ENCODE measurements around a stretch of chr5.

- PRO-cap: no peak
Observed at GRCh38 chr5:38831150-38831591, 14.6 kb upstream of the OSMR start.

- PRO-cap: no peak
Observed at GRCh38 chr5:38892602-38893445, 47.0 kb downstream of the OSMR start.

DNA sequence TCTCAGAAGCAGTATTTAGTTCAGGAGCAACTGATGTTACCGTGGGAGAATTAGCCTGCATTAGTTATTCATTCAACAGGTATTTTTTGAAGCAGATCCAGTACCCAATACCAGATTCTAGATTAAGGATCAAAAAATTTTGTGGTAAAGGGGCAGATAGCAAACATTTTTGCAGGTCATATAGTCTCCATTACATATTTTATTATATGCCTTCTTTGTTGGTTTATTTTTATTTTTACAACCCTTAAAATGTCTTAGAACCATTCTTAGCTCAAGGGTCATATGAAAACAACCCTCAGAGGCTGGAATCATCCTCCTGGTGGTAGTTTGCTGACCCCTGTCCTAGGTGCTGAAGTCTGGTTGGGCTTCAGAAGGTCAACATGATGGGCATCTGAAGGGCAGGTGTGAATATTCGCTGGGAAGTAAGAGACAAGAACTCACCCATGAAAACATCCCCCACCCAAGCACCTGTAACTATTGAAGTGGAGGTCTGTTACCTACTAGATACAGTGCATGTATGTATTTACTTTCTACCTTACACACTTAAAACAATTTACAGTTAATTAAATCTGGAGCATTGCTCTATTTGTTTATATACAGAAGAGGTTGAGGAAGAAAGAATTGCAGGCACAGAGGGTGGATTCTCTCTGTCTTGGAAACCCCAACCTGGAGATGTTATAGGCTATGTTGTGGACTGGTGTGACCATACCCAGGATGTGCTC lies 75.4 kb downstream of the OSMR start:
- PRO-cap: no peak

DNA sequence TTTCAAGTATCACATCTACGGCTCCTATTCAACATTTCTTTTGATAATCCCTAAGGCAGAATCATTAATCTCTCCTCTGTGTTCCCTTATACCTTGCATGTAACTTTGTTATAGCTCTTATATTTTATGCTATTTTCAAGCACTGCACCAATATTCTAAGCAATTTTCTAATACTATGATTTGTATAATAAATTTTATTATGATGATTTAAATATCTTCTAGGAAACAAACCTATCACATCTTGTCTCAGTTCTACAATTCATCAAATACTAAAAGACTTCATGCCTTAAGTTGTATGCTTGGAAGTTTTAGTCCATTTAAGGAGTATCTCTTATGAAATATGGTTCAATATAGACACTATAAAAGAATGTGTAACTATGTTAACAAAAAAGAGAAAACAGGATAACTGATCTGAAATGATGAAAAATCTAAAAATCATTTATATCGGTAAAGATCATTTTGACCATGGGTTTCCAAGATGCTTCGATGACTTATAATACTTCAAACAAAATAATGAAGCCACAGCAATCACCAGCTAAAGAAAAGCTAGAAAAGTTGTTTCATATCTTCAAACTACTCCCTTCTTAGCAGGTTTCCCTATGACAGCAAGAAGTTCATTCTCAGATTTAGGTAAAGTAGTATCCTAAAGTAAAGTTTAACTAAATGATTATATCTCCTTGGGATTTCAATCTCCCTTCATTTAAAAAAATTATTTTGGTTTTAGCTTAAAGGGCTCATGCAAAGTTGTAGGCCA lies 110.9 kb downstream of the OSMR start:
- PRO-cap: no peak

DNA sequence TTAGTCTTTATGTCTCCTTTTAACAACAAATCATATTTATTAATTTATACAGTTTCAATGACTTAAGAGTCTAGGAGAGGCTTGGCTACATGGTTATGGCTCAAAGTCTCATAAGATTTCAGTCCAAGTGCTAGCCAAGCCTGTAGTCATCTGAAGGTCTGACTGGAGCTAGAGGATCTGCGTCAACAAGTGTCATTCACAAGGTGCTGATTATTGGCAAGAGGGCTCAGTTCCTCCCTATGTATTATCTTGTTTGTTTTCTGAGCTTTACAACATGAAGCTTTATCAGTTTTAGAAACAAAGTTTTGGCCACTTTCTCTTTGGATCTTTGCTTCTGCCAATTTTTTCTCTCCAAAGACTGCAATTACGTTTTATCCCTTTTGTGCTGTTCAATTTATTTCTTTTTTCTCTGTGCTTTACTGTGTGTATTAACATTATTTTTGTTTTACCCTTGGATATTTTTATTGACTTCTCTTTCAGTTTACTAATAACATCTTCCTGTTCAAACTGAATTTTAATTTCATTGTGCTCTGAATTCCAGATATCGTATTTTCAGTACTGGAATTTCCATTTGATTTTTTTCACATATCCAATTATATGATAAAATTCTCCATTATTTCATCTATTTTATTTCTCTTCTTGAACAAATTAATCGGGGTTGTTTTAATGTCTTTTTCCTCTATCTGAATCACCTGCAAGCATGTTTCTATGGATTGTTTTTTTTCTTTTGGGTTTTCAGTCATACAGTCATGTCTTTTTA lies 94.5 kb downstream of the RICTOR start:
- PRO-cap: no peak

DNA sequence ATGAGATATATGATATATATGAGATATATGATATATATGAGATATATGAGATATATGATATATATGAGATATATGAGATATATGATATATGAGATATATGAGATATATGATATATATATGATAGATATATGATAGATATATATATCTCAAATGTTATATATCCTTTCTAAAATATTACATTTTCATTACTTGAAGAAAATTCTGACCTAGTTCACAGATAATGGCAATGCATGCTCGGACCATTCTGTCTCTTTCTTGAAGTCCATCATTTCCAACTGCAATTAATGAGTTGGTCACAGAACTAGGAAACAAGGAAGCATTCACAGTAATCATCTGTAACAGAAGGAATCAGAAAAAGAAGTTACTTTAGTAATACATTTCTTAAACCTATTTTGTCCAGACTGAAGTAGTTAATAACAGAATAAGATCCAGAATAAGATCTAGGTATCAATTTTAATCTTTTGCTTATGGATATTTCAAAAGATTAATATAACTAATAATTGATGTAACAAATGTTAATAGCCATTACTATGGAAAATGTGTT lies 83.4 kb downstream of the RICTOR start:
- PRO-cap: no peak

- PRO-cap: no peak
Observed at GRCh38 chr5:39370431-39371094, 6.3 kb upstream of the C9 start.

- PRO-cap: no peak
Observed at GRCh38 chr5:39415021-39415546, 9.7 kb downstream of the DAB2 start.

DNA sequence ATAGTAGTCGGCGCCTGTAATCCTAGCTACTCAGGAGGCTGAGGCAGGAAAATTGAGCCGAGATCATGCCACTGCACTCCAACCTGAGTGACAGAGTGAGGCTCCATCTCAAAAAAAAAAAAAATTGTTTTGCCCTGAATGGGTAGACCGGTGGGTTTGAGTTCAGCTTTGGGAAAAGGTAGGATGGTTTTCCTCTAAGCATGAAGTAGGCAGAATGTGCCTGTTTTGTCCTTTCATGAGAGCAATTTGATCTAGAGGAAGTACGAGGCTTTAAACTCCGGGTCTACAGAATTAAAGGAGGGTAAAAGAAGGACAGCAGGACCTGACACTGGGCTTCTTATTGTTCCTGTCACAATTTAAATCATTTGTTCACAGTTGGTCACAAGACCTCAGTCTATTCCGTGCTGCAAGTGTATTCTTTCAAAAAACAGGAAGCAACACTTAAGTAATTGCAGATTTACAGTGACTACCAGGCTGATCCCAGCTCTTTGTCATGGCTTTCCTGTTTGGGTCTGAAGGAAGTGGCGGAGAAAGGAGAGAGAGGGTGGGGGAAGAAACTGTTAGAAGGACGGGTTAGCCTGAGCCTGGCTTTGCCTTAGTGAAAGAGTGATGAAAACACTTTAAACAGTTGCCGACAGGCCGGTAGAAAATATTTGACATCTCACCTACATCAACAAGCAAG lies 101.9 kb upstream of the DAB2 start:
- PRO-cap: no peak

DNA sequence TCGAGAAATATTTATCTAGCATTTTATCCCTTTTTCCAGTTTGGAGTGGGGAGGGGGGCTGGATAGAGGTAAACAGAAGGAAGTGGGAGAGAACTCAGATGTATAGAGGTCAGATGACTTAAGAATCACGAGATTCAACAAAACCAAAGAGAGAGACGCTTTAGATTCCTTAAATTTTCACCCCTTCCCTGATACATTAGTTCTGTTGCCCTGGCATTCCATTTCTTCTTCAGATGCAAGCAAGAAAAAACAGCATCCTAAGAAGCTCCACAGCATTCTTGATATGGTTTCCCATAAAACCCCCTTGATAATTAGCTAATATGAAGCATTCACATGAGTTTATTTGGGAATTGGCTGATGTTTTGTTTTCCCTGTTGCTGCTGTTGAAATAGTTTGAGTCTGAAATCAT lies 335.8 kb upstream of the DAB2 start:
- PRO-cap: no peak

DNA sequence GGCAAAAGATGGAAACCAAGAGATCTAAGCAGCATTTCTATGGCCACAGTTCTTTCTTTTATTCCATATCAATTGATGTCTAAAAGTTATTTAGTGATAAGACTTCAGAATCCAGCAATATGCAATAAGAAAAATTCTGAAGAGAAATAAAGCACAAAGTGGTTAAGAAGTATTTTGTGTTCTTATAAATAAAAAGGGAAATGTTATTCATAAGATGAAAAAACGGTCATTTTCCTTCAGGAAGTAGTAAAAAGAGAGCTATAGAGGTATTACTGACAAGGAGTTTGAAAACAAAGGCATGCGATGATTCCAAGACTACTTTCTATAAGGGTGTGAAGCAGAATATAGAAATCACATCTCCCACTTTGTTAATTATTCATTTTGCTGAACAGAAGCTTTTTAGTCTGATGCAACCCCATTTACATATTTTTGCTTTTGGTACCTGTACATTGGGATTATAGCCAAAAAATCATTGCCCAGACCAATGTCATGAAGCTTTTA lies 541.7 kb upstream of the PTGER4 start:
- PRO-cap: no peak

- PRO-cap: no peak
Observed at GRCh38 chr5:40409997-40410991, 269.4 kb upstream of the PTGER4 start.

- PRO-cap: no peak
Observed at GRCh38 chr5:40410992-40411657, 268.6 kb upstream of the PTGER4 start.

DNA sequence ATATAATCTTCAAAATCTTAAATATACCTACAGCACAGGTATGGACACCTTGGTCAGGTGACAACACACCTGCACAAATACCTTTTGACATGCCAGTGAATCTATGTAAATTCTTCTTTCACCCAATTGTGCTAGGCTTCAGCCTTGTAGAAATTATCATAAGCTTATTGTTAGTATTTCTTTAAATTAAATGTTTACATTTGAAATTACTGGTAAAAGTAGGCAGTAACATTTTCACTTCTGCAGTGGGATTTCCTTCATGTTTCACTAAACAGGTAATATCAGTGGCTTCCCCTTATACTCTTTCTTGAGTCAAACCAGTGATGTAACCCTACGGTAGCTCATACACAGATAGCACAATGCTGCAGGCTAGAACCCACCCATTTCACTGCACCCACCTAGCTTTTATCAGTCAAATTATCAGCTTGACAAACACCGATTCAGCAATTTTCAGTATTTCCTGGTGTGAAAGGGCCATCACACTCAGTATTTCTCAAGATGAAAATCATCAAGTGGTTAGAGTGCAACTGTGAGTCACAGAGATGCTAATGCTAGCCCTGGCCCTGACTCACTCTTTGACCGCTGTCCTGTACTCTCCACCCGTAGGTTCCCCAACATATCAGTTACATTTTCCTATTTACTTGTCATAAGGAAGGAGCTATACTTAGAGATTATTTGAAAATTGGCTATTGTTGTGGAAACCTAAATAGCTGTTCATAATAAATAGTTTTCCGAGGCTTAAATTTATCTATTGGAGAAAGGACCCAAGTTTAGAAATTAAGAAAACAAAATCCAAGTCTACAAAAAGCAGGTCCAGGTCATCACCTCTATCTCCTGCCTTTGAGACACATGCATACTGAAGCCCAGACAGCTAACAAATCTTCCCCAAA lies 242.2 kb upstream of the PTGER4 start:
- PRO-cap: no peak

- PRO-cap: no peak
Observed at GRCh38 chr5:40675758-40676170, 4.0 kb upstream of the PTGER4 start.

GRCh38 chr5:40683237-40683764 lies 3.6 kb downstream of the PTGER4 start:
- PRO-cap: no peak

- PRO-cap: no peak
Observed at GRCh38 chr5:40692006-40692762, 12.5 kb downstream of the PTGER4 start.

DNA sequence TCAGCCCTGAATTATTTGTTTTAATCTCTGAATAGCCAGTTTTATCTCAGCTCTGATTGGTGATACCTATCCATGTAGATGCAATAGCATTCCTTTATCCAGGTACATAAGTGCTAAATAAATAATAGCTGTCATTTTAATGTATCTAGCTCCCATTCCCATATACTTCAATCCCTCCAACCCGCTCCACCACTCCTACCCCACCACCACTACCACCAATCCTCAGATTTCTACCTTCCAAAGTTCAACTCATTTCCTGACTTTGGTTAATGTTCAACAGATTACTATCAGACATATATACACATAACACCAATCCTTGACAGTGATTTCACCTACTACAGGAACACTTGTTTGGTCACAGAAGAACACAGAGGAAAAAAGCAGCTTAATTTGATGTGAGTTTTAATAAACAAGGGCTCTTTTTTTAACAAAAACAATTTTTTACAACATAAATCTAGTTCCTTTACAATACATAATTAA lies 13.9 kb downstream of the PRKAA1 start:
- PRO-cap: no peak

DNA sequence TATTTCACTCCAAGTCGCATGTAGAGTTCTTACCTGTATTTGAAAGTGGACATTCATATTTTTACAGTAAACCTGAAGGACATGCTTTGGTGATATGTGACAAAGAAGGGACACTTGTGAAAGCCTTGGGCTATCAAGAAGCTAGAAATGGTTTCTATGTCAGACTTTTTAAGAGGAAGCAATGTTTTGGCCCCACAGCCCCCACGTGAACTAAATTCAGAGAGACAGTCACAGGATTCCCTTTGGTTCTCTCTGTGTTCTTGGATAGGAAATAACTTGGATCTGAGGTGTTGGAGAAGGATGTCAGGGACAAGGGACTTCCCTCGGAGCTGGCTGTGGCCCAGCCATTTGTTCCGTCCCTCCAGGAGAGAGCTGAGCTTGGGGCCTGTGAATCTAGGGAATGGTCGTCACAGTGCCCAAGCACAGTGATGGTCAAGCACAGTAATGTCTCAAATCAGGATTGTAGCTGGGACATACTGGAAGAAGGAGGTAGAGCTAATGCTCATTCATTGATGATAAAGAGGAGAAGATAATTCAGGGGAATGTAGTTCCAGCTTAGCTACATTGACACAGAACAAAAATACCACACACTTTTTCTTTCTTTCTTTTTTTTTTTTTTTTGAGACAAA lies 2.0 kb downstream of the C7 start:
- PRO-cap: no peak

GRCh38 chr5:41003651-41003987 lies 67.5 kb downstream of the MROH2B start:
- PRO-cap: no peak

All from mesenteric fat pad (tissue), 1 donor.